Helper T cell (primary cell): ENCODE results near the gene NSG1.

GRCh38 chr4:3316167-3316549, 23.3 kb downstream of the RGS12 start:
- PRO-cap, 2 experiments = no peak in any of the 2 experiments

- PRO-cap, 2 experiments = no peak in any of the 2 experiments
These were observed 61.6 kb downstream of the RGS12 start for GRCh38 chr4:3354289-3354856.

- PRO-cap, 2 experiments = no peak in any of the 2 experiments
These were observed 58.1 kb upstream of the ADRA2C start for GRCh38 chr4:3707898-3708641.

GRCh38 chr4:3780145-3780705, 14.0 kb downstream of the ADRA2C start:
- PRO-cap, 2 experiments = no peak in any of the 2 experiments

DNA sequence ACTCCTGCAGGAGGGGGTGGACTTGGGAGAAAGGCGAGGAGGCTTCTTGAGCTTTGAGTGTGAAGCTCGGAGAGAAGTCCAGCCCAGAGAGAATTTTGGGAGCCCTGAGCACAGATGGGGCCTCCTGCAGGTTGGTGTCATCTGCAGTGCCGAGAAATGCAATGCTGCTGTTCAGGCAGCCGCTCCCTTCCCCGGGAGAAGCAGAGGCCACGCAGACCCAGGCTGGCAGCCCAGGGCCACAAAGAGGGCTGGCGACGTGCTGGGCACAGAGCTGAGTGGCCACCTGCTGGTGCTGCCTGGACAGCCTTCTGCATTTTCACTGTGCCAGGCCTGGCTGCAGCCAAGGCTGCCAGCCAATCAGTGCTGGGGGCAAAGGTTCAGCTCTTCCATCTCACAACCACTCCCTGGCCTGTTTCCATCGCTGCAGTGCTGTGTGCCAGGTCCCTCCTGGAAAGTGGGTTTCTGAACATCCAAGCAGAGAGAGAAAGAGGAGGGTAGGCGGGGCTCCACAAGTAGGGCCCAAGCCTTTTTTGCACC, 20.0 kb downstream of the ADRA2C start:
- PRO-cap, 2 experiments = no peak in any of the 2 experiments

- PRO-cap, 2 experiments = no peak in any of the 2 experiments
These were observed 172.7 kb downstream of the ADRA2C start for GRCh38 chr4:3938916-3939186.

- PRO-cap, 2 experiments = no peak in any of the 2 experiments
These were observed 119.4 kb downstream of the OTOP1 start for GRCh38 chr4:4107317-4107837.

GRCh38 chr4:4386621-4387294, at the start of gene NSG1:
Gene NSG1, plus strand, starts transcription at chr4:4387102.
- PRO-cap, 2 experiments = peak in 1 of 2 experiments; most common plus-strand start chr4:4387105 (in 1); most common minus-strand start chr4:4386946 (in 1)

DNA sequence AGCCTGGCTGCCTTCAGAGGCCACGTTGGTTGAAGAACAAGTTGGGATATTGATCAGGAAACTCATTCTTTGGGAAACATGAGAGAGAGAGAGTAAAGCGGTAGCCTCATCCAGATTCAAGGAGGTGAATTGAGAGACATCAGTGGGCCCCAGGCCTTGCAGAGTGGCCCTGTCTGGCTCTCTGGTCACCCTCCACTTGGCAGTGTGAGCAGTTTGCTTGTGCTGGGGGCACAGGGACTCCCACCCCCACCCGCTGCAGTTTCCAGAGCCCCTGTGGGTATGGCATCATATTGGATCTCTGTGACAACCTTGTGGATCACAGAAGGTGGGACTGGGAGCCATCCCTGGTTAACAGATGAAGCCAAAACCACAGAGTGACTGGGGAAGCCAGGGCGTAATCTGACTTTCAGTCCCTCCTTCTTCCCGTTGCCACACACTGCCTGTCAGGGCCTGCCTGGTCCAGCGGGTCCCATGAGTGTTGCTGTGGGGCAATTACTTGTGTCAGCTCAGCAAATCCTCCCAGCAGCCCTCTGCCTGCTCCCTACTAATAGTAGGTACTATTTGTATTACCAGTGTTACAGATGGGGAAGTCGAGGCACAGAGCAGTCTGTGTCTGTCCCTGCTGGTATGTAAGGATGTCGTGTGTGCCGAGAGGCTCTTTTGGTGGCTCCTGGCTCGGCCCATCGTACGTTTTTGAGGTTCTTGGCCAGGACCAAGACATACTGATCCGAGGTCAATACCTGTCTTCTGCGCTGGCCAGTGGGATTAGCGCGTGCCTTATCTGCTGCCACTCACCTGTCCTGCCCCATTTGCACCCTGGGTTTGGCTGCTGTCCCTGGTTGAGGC, 5.6 kb downstream of the NSG1 start:
- PRO-cap, 2 experiments = no peak in any of the 2 experiments

- PRO-cap, 2 experiments = no peak in any of the 2 experiments
These were observed 18.8 kb upstream of the STX18 start for GRCh38 chr4:4560549-4561211.

DNA sequence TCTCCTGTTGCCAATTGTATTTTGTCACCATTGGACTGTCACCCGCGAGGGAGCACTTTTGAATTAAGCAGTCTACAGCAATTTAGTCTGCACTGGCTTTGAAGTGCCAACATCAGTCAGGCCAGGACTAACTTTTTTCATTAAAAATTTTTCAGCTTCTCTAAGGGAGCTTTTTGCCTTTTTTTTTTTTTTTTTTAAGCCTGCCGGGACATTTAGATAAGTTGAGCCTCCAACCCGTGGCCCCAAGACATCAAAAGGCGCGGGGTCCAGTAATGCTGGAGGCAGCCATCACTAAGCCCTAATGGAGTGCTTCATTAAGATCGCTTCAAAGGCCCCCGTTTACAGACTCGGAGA, 98.2 kb upstream of the MSX1 start:
- PRO-cap, 2 experiments = no peak in any of the 2 experiments

DNA sequence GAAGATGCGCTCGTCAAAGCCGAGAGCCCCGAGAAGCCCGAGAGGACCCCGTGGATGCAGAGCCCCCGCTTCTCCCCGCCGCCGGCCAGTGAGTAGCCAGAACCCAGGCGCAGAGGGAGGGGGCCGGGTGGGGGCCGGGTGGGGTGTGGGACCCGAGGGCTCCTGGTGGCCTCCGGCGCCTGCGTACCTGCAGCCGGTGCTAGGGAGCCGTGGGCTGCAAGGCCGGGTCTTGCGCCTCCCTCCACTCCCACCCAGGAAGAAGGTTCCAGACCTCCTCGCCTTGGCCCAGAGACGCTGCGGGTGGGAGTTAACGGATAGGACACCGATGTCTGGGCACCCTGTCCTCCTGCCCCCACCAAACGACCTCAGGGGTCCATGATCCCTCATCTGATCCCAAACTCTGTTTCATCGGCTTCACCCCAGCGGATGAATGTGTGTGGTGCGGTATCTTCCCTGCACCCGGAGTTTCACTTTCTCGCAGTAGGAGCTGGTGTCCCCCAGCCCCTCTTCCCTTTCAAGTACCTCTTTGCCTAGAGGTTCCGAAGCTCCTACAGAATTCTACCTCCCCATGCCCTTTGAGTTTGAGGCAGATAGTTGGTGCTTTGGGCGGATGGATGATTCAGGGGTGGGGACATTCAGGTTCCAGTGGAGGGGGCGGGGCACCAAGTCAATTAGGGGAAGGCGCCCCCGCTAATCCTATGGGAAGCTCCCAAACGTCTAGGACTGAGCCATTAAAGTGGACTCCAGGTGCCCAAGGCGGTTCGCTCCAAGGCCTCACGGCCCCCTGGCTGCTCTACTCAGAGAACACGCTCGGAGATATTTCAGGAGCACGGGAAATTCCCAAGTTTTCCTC, 1.0 kb downstream of the MSX1 start:
- PRO-cap, 2 experiments = no peak in any of the 2 experiments

DNA sequence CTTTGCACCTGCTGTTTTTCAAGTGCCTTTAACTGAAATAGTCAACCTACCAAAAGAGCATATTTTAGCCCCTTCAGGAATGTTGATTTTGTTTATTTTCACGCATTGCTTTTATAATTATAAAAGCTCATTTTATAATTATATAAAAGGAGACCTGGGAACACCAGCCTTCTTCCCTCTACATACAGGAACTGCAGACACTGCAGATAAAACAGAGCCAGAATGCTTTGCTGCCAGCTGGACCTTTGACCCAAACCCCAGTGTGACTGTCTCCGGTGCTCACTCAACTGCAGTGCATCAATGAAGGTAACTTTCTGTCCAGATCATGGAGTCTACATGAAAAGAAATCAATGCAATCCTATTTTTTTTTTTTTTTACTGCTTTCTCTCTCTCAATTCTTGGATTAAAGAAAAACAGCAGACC, 182.3 kb downstream of the EVC2 start:
- PRO-cap, 2 experiments = no peak in any of the 2 experiments

- PRO-cap, 2 experiments = no peak in any of the 2 experiments
These were observed 85.9 kb downstream of the EVC start for GRCh38 chr4:5796787-5797367.

DNA sequence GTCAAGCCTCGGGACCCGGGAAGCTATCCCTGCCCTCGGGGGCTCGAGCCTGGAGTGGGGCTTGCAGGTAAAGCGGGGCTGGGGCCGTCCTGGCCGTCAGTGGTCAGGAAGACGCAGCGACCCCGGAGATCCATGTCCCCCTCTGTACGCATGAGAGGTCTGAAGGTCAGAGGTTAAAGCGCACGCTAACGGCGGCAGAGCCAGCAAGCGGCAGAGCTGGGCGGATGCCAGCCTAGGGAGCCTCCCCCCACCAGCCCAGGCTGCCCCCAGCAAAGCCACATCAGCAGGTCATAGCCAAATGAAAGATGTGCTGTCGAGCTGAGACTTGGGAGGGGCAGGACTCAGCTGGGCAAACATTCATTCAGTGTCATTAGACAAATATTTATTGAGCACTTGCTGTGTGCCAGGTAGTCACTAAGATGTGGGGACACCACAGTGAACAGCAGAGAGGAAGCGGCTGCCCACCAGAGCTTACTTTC, 563 bp upstream of the JAKMIP1 start:
- PRO-cap, 2 experiments = no peak in any of the 2 experiments

DNA sequence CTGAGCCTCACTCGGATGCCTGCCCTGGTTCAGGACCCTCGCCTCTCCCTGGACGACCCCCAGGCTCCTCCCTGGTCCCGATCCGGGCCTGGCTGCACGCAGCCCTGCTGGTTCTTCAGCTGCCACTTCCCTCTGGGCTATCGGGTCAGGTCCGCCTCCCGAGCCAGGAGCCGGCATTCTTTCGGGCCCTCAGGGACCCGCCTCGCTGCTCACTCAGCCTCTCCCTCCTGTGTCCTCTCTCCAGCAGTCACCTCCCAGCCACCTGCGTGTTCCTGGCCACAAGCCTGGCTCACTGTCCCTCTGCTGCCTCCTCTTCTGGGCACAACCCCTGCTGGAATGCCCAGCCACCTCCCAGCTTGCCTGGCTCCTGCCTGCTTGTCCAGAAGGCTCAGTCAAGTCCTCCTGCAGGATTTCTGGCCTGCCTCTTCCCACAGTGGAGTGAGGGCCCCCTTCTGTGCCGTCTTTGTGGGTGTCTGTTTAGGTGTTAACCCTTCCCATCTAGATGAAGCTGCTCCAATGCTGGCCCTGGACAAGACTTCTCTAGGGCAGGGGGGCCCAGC, 2.1 kb downstream of the WFS1 start:
- PRO-cap, 2 experiments = no peak in any of the 2 experiments

DNA sequence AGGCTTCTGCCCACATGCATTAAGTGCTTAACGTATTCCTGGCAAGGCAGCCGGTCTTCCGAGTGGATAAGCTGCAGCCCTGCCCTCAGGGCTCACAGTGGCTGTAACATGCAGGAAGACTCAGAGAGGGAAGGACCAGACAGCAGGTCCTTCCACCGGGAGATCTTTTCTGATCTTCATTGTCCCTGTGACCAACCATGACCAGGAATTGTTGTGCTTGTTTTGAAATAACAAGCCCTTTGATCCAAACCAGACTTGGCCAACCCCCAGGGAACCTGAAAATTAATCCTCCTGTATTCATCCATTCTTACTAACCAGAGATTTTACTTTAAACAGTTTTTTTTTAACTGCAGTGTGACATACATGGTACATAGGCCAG, 3.9 kb downstream of the WFS1 start:
- PRO-cap, 2 experiments = no peak in any of the 2 experiments

- PRO-cap, 2 experiments = peak in 1 of 2 experiments; most common plus-strand start chr4:6689143 (in 1); most common minus-strand start chr4:6689095 (in 1)
These were observed 4.5 kb upstream of the S100P start for GRCh38 chr4:6688745-6689973.

- PRO-cap, 2 experiments = no peak in any of the 2 experiments
These were observed 9.0 kb downstream of the BLOC1S4 start for GRCh38 chr4:6725038-6725237.

- PRO-cap, 2 experiments = no peak in any of the 2 experiments
These were observed 14.8 kb upstream of the KIAA0232 start for GRCh38 chr4:6767663-6768177.